Fibroblast of villous mesenchyme (primary cell): ENCODE measurements around the genes INHBE, PIP4K2C and CYP27B1.

- CAGE, long polyA plus RNA = no peak
Measured at GRCh38 chr12:57151556-57152485, 23.5 kb downstream of the LRP1 start.

GRCh38 chr12:57156698-57157106, 28.4 kb downstream of the LRP1 start:
- CAGE, long polyA plus RNA = no peak

DNA sequence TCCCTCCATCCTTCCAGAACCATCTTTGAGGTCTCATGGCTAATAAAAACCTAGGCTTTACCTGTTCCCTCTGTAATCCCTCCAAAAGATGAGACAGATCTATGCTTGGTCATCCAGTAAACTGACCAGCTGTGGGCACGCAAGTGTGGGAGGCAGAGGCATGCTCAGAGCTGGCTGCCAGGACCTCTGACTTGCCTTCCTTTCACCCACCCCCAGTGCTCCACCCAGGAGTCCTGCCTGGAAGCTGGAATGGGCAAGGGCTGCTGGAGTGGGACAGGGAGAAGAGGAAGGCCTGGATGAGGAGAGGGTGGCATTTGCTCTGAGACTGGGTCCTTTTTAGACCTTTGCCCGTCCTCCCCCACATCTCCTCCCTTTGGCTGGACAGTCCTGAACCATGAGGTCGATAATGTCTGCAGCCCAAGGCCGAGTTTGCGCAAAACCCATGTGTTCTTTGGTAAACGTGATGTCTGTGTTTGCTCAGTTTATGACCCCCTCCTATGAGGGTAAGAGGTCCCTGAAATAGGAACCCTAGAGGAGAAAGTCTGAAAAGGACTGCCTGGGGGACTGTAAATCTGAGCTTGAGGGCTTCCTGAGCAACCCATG, 3.9 kb upstream of the INHBE start:
- CAGE, long polyA plus RNA = no peak

- CAGE, long polyA plus RNA = no peak
Measured at GRCh38 chr12:57454837-57455800, at the start of gene INHBE. INHBE (plus strand) TSS chr12:57455307.

- CAGE, long polyA plus RNA = no peak
Measured at GRCh38 chr12:57458561-57459520, 744 bp upstream of the GLI1 start.

- CAGE, long polyA plus RNA = no peak
Measured at GRCh38 chr12:57477121-57477632, 2.5 kb downstream of the ARHGAP9 start.

- CAGE, long polyA plus RNA = start-site peak on the plus strand at chr12:57591190-57591274, 810 and 1,214 reads in 2 replicates
Measured at GRCh38 chr12:57590595-57592071, at the start of gene PIP4K2C. PIP4K2C (plus strand) TSS chr12:57591192.

DNA sequence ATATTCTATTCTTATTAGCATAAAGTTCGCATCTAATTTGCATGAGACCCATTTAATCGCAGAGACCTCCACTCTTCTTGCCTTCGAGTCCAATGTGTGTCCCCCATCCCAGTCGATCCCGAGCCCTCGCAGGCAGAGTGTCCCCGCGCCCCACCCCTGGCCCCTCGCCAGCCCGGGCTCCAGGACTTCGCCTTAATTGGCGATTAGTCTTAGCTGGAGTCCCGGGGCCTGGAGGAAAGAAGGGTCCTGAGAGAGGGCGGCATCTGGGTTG, 552 bp upstream of the ARHGEF25 start:
- CAGE, long polyA plus RNA = no peak

DNA sequence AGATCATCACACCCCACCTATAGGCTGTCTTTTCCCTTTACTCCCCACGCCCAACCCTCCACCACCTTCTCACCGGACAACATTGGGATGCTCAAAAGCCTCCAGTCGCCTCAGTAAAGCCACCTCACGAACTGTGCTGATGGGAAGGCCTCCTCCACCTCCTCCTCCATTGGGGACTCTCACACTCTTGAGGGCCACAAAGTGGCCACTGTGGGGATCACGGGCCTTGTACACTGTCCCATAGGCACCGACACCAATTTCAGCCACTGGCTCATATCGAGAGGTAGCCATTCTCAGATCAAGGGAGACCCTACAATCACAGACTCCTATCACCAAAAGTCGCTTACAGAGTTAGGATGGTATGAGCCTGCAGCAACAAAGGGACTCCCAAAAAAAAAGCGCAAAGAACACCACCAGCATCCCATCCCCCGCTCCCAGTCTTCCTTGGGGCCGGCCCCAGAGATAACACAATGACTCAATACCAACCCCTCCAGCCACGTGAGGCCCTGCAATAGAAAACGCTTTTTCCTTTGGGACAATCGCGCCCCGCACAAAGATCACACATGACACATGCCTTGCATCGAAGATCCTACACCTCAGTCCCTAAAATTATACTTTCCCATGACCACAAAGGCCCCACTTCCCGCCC, 559 bp downstream of the CDK4 start:
- CAGE, long polyA plus RNA = no peak

- CAGE, long polyA plus RNA = no peak
Measured at GRCh38 chr12:57766957-57767411, at the start of gene CYP27B1. CYP27B1 (minus strand) TSS chr12:57767078.

- CAGE, long polyA plus RNA = no peak
Measured at GRCh38 chr12:57836294-57837469, 9.8 kb downstream of the CTDSP2 start.

- CAGE, long polyA plus RNA = no peak
Measured at GRCh38 chr12:57890357-57891152, 44.0 kb upstream of the CTDSP2 start.

GRCh38 chr12:58887956-58888627, 32.2 kb downstream of the LRIG3 start:
- CAGE, long polyA plus RNA = no peak

DNA sequence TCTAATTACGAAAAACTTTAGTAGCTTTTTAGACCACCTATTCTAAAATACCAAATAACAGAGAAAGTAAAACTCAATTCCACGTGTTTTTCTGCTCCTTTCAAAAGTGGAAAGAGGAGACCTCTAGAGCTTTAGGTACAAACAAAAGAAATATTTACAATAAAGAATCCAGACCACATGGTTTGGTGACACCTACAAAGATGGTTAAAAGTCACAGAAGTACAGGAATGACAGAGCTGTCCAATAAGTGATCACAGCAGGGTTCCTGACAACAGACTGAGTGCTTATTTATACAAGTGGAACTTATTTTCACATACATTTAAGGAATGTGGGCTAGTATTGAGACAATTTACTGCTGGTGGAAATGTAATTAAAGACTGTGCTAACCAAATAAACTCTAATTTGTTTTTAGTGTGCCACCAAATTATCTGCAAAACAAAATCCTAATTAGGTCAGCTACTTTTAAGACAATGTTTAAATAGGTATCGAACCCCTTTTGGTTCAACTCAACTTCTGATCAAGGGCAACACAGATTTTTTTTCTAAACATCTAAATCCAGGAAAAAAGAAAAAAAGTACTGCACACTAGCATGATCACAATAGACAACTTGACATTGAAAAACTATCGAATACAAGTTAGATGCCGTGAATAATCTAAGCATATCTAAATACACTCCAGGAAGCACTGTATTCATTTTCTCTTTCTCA, 2.3 kb downstream of the LRIG3 start:
- CAGE, long polyA plus RNA = no peak

DNA sequence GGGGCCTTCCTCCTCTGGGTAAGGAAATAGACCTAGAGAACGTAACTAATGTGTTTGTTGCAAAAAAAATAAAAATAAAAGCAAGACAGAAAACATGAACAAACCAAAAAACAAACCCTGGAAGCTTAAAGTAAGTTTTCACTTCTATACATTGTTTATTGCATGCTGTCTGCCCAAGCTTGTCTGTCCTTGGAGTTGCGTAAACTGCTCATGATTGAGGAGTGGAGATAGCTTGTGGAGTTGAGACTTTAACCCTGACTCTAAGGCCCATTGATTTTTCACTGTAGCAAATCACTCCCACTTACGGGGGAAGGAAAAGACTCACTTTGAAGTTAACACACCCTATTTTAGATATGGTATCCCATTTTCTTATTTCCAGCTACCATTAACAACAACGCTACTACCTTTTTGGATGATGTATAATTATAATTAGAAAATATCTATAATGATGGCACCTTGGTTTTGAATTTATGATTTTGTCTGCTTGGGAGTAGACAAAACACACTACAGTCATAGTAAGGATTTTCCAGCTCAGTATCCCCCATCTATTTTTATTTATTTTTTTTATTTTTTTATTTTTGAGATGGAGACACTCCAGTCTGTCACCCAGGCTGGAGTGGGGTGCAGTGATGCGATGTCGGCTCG, 1.3 kb upstream of the LRIG3 start:
- CAGE, long polyA plus RNA = no peak

GRCh38 chr12:59717079-59717520, 121.3 kb downstream of the SLC16A7 start:
- CAGE, long polyA plus RNA = no peak

GRCh38 chr12:60270099-60270298, 674.2 kb downstream of the SLC16A7 start:
- CAGE, long polyA plus RNA = no peak

DNA sequence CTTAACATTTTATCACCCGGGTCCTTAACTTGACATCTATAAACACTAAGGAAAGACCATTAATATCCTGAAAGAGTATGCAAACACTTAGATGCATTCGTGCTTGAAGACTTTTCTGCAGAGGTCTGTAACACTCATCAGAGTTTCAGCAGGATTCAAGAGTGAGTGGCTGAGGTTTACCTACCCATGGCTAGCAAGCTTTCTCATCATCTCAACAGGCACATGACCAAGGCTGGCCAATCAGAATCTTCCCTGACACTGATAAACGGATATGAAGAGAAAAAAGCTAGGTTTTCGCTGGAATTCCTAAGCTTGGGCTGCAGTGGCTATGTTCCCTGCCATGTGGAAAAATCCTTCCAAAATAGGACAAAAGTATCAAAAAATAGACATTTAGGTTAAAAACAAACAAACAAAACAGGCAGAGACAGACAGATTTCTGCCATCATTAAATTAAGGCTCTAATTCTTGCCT, 94.4 kb downstream of the TAFA2 start:
- CAGE, long polyA plus RNA = no peak

GRCh38 chr12:62505679-62506078, 39.1 kb downstream of the MON2 start:
- CAGE, long polyA plus RNA = no peak

- CAGE, long polyA plus RNA = no peak
Measured at GRCh38 chr12:62602197-62602999, 135.8 kb downstream of the MON2 start.